SUDHL5 (cell line): ENCODE results near the gene C10orf95.

DNA sequence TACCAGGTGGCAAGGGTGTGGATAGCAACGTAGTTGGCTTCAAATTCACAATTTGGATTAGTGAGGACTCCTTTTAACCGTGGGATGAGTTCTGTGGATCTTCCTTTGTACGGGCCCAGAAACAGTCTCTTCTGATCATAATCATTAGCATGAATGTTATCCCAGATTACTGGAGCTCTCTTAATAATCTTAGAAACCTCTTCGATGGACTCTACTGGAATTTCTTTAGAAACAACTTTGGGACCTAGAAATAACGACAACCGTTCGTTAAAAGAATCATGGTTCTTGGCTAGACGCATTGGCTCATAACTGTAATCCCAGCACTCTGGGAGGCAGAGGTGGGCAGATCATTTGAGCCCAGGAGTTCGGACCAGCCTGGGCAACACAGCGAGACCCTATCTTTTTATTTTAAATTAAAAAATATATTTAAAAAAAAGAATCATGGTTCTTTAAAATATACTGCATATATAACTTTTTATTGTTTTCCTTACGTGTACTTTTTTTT is 14.4 kb downstream of the OGA start:
- PRO-cap, result no peak

- PRO-cap, result no peak
Observed at GRCh38 chr10:101809888-101811194, 7.9 kb downstream of the OGA start.

GRCh38 chr10:101829301-101830026 is 11.2 kb upstream of the OGA start:
- PRO-cap, result unidirectional peak, plus-strand start at chr10:101829920

DNA sequence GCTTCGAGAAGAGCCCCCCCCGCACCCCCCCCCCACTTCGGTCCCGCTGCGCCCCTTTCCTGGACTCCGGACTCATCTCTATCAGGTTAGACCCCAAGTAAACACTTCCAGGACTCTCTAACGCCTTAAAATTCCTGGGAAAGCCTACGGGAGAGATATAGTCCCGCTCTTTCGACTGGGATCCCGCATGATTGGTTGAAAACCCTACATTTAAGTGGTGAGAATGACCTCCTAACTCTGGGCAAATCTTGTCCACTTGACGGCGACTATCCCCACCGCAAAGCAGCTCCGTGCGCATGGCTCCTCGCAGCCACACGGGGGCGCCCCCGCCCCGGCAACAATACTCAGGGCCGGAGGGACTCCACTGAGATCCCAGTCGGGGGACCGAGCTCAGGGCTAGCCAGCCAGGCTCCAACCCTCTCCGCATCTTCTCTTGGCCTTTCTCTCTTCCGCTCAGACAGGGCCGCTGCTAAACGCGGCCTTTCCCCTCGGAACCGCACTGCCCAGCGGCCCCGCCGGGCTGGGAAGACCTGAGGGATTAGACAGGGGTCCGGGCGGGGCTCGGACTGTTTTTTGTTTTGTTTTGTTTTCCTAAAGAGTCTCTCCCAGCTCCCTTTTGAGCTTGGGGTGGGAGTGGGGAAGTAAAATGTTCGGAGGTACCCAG is 2.9 kb downstream of the KCNIP2 start:
- PRO-cap, result no peak

DNA sequence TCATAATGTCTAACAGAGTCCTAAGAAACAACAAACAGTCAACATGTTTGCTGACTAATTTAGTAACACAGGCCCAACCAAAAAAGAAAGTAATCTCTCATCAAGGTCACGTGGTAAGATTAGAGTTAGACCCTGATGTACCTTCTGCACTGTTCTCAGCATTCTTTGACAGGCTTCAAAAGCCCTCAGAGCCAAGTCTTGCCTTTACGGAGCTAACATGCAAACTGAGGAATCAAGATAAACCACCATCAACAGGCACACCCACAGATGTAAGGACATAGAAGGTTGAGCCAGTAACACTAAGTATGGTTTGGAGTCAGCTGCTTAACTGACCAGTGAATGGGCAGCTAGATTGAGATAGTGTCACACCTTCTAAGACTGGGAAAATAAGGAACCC is 15.2 kb upstream of the KCNIP2 start:
- PRO-cap, result no peak

- PRO-cap, result no peak
Observed at GRCh38 chr10:101859399-101860093, 15.9 kb upstream of the KCNIP2 start.

DNA sequence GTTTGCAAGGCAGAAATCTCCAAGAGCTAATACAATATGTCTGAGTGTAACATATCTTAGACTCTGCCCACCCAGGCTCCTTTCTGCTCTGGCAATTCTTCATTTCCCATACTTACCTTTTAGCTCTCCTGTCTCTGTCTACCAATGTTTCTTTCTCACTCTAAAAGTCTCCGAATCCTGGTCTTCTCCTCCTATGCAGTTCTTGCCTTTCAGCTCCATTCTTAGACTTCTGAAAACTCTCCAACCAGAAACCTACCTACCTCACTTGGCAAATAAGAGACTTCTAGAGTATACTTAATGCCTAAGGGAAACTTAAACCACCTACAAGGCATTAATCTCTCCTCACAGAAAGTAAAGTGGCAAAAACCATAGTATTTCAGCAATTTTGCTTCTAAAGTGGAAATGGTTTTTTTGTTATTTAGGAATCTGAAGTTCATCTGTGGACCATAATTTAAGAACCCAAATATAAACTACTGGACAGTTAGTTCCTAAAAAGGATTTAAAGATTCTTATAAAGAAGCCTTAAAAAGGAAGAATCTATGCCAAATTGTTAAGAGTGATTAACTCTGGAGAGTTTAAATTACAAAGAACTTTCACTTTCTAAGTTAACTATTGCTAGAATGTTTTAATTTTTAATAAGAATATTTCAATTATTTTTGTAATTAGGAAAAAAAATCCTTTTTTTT is 57.3 kb downstream of the ARMH3 start:
- PRO-cap, result no peak

- PRO-cap, result no peak
Observed at GRCh38 chr10:102122041-102122531, 1.9 kb upstream of the LDB1 start.

GRCh38 chr10:102311859-102312416 is 66.6 kb downstream of the GBF1 start:
- PRO-cap, result no peak

DNA sequence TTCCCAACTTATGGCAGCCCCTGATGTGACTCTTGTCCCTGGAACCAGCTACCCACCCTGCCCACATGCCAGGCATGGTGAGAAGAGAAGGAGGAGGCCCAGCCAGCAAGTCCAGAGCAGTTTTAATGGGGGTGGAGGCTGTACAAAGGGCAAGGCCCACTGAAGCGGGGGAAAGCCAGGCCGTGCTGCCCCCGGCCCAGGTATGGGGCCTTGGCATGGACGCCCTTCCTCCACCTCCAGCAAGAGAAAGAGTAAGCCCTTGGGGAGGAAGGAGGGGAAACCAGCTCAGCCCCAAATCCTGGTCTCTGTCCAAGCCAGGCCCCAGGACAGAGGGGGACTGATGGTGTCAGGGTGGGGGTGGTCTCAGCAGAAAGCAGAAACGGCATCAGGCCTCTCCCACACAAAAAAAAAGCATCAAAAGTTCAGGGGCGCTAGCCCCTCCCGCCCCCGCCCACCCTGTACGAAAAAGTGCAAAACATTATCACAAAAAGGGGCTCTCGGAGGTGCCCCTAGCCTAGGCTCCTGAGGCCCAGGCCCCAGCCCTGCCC is 7.1 kb downstream of the NFKB2 start:
- PRO-cap, result no peak

DNA sequence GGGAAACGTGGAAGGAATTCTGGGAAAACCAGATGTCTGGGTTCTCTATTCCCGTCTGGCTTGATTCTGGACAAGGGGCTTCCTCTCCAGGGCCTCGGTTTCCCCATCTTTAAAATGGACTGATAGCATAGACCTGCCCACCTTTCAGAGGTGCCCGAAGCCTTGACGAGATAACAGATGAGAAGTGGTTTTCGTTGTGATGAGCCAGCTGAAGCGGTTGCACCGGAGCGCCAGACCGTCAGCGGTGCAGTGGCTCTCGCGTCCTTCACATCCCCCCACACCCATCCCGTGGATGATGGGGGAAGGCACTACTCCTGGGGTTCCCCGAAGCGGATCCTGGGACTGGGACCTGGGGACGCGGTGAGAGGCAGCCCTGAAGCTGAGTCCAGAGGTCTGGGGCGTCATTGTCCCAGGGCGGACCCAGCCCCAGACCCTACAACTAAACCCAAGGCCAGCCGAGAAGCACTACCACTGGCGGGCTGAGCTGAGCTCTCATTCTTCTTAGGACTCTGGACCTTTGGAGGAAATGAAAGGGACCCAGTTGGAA is 623 bp upstream of the FBXL15 start:
- PRO-cap, result no peak

GRCh38 chr10:102451275-102452227 is at the start of gene C10orf95:
C10orf95 (minus strand) TSS chr10:102451543.
- PRO-cap, result no peak

- PRO-cap, result no peak
Observed at GRCh38 chr10:102596454-102596818, 47.8 kb upstream of the TRIM8 start.

GRCh38 chr10:102641438-102641852 is 2.8 kb upstream of the TRIM8 start:
- PRO-cap, result no peak

DNA sequence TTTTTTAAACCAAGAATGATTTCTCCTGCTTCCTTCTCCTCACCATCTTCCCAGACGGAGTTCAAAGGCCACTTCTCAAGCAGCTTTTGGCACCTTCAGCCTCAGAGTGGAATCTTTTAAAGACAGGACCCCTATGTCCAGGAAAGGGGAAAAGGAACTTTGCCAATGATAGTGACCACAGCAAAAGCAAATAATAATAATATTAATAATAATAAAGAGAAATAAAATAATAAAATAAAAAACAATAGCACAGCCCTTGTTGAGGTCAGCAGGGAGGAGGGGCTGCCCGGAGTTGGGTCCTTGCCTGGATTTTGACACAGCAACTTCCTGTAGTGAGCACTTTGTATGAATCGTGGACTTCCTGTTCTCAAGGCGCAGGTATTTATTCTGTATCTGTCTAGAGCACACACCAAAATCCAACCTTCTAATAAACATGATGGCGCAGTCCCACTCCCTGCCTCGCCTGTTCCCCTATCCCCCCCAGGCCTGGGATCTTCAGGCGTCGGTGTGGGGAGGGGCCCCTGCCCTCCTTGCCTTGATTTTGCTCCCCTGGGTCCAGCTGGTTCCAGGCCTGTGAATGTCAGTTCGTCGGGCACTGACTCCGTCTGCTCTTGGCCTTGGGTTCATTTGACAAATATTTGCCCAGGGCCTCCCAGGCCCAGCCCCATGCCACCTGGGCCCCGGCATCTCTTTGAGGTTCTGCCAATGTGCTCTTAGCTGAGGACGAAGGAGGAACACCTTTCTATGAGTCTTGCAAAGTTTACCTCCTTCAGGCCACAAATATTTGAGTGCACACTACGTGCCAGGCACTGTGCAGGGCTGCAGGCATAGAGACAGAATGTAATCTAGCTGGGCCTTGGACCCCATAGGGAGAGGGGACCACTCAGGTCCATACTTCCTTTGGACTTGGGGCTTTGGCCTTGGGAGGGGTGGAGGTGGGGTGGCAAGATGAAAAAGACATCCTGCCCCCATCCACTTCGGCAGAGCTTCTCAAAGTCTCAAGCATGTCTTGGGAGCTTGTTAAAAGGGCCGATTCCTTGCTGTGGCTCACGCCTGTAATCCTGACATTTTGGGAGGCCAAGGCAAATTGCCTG is 13.9 kb downstream of the TRIM8 start:
- PRO-cap, result no peak

DNA sequence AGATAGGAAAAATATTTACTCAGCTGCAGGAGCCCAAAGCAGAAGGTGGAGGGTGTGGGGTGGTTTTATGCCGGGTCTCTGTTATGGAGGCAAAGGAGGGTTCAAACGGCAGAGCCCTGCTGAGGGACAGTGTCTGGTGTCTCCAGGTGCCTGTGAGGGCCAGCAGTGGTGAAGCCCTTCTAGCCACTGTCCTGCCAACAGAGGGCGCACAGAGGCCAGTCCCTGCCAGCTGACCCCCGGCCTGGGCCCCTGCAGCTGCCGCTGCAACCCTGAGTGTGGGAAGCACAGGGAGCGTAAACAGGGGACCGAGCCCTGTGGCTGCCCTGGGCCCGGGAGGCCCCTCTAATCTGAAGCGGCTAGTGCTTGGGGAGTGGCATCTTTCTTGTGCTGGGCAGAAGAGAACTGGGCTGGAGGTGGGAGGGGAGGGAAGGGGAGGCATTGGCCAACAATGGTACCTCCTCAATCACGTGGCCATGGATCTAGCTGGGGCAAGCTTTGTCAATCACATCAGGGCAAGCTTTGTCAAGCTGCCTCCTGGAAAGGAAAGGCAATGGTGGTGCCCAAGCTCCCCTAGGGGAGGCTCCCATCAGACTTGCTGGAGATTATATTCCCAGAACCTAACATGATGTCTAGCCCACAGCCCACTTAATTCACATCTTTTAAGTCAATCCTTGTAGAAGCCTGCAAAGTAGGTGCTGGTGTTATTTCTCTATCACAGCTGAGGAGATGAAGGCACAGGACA is 34.6 kb downstream of the TRIM8 start:
- PRO-cap, result no peak

- PRO-cap, result no peak
Observed at GRCh38 chr10:102777672-102778157, 34.0 kb downstream of the WBP1L start.

GRCh38 chr10:102782128-102782549 is 38.4 kb downstream of the WBP1L start:
- PRO-cap, result no peak

- PRO-cap, result no peak
Observed at GRCh38 chr10:102801344-102801980, 35.8 kb downstream of the CYP17A1 start.

DNA sequence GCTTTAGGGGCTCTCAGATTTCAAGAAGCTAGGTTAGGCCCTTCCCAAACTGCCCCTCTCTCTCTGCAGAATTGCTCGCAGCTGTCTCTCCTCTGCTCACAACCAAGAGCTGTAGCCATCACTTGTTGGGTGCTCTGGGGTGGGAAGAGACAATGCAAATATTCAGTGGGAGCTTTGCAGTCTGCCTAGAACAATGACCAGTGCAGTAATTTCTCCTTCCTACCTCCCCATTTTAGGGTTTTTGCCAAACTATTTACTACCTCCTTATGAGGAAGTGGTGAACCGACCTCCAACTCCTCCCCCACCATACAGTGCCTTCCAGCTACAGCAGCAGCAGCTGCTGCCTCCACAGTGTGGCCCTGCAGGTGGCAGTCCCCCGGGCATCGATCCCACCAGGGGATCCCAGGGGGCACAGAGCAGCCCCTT is 24.8 kb downstream of the CYP17A1 start:
- PRO-cap, result no peak